Brain (tissue), 1 donor: ENCODE results near the genes MPHOSPH8 and PSPC1.

- RRBS, result no CpG with 5 or more reads among the region's 62 CpGs
Observed at GRCh38 chr13:19632926-19633877, at the start of gene MPHOSPH8. TSS of gene MPHOSPH8 (plus strand) at chr13:19633659.

DNA sequence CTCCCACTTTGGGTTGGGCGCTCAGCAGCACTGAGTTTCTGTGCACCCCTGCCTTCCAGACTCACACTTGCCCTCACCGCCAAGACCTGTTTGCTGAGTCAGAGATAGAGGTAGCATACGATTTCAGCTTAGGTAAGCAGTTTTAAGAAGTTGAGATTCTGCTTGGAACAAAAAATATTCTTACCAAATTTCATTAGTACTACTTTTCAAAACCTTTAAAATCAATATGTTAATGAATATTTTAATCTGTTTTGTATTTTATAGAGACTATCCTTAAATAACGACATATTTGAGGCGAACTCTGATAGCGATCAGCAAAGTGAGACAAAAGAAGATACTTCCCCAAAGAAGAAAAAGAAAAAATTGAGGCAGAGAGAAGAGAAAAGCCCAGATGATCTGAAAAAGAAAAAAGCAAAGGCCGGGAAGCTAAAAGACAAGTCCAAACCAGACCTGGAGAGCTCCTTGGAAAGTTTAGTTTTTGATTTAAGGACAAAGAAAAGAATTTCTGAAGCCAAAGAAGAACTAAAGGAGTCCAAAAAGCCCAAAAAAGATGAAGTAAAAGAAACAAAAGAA, 12.8 kb downstream of the MPHOSPH8 start:
- RRBS, result no CpG with 5 or more reads among the region's 7 CpGs

DNA sequence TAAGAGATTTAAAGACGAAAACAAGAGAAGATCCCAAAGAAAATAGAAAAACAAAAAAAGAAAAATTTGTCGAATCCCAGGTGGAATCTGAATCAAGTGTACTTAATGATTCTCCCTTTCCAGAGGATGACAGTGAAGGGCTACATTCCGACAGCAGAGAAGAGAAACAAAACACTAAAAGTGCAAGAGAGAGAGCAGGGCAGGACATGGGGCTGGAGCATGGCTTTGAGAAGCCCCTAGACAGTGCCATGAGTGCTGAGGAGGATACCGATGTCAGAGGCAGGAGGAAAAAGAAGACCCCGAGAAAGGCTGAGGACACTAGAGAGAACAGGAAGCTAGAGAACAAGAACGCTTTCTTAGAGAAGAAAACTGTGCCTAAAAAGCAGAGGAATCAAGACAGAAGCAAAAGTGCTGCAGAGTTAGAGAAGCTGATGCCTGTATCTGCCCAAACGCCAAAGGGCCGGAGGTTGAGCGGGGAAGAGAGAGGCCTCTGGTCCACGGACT, 13.4 kb downstream of the MPHOSPH8 start:
- RRBS, result no CpG with 5 or more reads among the region's 10 CpGs

GRCh38 chr13:19781703-19782876, 655 bp downstream of the PSPC1 start:
- RRBS, result 2% methylated on average over 22 of the region's 99 CpGs

DNA sequence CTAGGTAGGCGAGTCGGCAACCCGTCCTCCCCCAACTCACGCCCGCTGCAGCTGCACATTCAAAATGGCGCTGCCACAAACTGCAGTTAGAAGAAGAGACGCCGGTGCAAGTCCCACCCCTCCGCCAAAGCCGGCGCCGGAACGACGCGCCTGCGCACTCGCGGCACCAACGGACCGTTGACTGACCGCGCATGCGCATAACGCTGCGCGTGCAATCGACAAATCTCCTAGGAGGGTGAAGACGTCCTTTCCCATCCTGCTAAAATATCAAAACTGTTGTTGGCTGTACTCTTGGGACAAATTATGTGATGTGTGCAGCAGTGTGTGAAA, at the start of gene PSPC1:
PSPC1 (minus strand) TSS at position 69 of the 330 bp plus-strand sequence.
- RRBS, result no CpG with 5 or more reads among the region's 28 CpGs

DNA sequence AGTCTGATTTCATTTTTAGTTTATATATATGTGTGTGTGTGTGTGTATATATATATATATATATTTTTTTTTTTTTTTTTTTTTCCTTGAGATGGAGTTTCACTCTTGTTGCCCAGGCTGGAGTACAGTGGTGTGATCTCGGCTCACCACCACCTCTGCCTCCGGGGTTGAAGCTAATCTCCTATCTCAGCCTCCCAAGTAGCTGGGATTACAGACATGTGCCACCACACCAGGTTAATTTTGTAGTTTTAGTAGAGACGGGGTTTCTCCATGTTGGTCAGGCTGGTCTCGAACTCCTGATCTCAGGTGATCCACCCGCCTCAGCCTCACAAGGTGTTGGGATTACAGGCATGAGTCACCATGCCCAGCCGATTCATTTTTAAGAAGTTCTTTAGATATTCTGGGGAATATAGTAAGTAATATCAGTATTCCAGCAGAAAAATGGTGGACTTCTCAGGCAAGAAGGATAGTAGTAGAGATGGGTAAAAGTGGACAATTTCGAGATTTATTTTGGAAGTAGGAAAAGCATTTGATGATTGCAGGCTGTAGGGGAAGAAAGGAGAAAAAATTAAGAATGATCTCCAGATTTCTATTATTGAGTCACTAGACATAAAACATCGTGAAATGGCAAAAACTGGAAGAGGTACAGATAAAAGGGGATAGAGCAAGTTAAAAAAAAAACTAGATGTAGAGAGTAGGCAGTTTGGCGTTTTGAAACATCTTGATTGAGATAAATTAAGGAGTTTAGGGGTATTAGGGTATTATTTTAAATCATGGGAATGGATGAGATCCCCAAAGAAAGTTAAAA, 12.9 kb downstream of the ZMYM2 start:
- RRBS, result no CpG with 5 or more reads among the region's 9 CpGs

DNA sequence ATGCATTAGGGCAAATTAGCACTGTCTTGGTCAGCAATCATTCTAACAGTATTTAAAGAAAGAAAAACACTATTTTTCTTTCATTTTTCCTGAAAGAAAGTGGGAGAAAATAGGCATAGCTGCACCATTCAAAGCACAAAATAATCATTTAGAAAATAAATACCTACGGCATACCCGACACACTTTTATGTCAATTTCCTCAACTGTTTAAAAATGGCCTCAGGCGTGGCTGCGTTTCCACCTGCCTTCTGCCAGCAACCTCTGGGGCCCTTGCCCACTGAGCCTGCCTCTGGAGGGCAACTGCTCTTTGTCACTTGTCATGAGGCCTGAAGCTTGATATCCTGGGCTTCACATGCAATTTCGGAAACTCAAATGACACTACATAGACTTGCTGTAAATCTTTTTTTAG, 19.8 kb downstream of the GJA3 start:
- RRBS, result no CpG with 5 or more reads among the region's 5 CpGs

DNA sequence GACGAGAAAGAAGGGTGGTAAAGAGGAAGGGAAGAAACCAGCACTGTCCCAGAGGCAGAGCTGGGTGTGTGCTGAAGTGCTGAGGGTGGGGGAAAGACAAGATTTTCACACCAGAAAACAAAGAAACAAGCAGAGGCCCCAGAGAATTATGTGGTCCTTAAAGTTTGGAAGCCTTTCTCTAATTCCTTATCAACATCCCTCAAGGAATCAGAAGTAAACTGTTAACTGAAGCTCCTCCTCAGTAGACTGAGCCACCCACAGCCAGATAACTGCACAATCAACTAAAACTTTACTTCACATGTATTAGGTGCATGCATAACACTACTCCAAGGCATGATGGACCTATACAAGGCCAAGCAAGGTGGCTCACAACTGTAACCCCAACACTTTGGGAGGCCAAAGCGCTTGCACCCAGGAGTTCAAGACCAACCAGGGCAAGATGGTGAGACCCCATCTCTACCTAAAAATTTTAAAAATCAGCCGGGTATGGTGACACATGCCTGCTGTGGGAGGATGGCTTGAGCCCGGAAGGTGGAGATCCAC, 2.0 kb downstream of the CRYL1 start:
- RRBS, result 100% methylated on average over 1 of the region's 4 CpGs

- RRBS, result no CpG with 5 or more reads among the region's 3 CpGs
Observed at GRCh38 chr13:20559964-20560292, 7.0 kb upstream of the IFT88 start.

- RRBS, result 1% methylated on average over 5 of the region's 31 CpGs
Observed at GRCh38 chr13:20712500-20713108, 9.1 kb downstream of the IL17D start.

- RRBS, result 4% methylated on average over 14 of the region's 68 CpGs
Observed at GRCh38 chr13:21074928-21076198, 14.0 kb upstream of the LATS2 start.

DNA sequence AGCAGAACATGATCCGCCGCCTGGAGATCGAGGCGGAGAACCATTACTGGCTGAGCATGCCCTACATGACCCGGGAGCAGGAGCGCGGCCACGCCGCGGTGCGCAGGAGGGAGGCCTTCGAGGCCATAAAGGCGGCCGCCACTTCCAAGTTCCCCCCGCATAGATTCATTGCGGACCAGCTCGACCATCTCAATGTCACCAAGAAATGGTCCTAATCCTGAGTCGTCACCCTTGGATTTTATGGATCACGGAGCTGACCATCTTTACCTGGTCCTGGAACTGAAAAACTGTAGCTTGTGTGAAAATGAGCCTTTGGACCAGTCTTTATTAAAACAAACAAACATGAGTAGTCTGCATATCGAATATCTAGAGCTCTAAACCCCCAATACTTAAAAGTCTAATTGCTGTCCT, 558 bp downstream of the MRPL57 start:
- RRBS, result 4% methylated on average over 1 of the region's 20 CpGs

GRCh38 chr13:21297631-21298900, 121.6 kb downstream of the MRPL57 start:
- RRBS, result 2% methylated on average over 16 of the region's 76 CpGs

GRCh38 chr13:21328057-21328758, 130.9 kb downstream of the ZDHHC20 start:
- RRBS, result no CpG with 5 or more reads among the region's 11 CpGs

DNA sequence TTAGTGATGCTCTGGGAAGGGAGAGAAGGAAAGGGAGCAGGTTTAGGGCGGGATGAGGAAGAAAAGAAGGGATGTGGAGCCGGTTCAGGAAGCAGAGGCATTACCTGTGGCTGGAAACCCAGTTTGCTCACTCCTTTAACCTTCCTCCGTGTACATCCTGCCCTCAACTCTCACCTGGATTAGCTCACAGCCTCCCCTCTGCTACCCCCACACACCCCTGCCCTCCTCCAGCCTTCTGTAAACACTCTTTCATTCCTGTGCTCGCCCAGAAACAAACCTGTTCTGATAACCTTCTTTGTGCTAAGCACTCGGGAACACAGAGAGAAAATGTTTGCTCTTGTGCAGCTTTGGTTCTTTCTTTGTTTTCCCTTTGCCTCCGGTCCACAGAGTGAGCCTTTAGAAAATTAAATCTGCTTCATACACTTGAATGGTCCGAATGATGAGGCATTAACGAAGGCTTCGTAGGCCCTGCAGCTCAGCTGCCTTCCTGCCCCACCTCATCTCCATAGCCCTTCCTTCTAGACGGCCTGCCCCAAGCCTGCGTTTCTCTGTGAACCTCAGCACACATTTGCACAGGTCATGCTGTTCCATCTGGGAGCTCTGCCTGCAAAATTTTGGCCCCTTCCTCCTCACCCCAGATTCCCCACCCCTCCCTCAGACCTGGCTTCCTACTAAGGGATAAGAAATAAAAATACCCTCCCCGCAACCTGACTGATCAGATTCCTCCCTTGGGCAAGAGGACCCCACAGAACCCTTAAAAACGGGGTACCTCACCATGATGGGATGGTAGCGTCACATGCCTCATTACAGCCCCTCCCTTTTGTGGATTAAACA, 6.7 kb upstream of the ZDHHC20 start:
- RRBS, result no CpG with 5 or more reads among the region's 14 CpGs

- RRBS, result no CpG with 5 or more reads among the region's 7 CpGs
Observed at GRCh38 chr13:22218557-22219215, 547.8 kb downstream of the FGF9 start.

- RRBS, result no CpG with 5 or more reads among the region's 19 CpGs
Observed at GRCh38 chr13:22883841-22884390, 296.9 kb upstream of the SGCG start.

GRCh38 chr13:23290276-23290475, 109.4 kb downstream of the SGCG start:
- RRBS, result no CpG with 5 or more reads among the region's 3 CpGs

DNA sequence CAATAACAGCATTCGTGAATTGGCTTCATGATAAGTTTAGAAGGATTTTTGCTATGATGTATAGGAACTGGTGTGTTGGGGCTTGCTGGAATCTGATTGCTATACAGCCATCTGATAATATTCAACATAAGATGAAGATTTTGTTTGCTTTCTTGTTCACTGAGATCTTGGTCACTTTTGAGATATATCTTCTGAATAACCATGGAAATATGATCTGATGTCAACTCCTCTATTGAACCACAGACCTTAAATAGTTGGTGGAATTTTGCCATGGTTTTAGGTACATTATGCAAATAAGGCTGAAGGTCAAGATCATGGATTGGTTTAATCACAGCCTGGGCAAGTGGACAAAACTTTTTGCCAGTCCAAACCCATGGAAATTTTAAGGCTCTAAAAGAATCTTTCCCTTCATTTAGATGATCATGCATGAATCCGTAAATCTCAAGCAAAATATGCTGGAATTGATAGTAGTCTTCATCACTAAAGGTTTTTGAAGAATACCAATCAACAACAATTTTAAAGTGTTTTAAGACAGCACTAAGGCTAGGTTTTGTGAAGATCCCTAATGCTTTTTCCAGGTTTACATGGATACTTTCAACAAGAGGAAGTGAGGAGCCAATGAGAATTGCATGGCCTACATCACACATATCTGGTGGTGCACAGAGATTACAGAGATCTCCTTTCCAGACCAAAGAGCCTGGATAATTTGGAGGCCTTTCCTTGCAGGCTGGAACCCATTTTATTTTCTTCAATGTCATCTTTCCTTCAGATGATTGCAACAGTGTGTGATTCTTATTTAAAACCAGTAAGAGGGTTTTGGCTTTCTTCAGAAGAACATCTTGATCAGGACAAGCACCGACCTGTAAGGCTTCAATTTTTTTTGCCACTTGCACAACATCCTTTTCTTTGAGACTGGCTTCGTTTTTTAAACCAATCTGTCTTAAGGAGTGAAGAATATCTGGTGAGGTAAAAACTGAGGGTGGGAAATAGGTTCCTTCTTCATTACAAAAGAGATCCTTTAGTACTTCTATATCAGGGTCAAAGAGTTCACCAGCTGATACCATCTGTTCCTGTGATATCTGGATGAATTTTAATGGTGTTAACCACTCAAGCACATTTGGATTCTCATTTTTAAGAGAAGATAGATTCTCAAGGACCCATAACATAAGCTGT, 93.4 kb downstream of the SACS start:
- RRBS, result no CpG with 5 or more reads among the region's 4 CpGs

DNA sequence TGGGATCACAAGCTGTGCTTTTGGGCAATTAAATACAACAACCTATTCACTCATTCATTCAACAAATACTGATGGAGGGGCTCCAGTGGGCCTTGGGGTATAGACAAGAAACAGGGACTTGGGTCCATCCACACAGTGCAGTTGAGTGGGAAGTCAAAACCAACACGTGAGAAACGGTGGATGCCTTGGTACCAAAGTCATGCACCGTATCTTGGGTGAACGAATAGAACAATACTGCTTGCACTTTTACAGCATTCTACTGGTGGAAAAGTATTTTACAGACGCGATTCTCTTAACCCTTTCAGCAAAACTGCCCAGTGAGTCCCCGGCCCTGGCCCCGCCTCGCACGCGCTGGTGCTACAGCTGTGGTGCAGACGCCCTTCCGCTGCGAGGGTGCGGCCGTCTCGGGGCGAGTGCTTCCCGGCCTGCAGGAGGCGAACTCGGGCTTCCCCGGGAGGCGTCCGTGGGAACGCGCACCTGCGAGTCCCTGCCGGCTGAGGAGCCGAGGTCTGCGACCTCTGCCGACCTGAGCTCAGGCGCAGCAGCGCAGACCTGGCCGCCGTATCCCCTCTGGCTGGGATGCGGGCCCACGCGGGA, 8.3 kb downstream of the TNFRSF19 start:
- RRBS, result 3% methylated on average over 18 of the region's 38 CpGs